Metastatic Breast Carcinoma in the Ovary (tissue), 3 donors: ENCODE results near the genes EIF2A and P2RY13.

- PRO-cap, 3 experiments: no peak in any of the 3 experiments
These were observed 20.7 kb downstream of the PFN2 start for GRCh38 chr3:149949837-149950465.

- PRO-cap, 3 experiments: no peak in any of the 3 experiments
These were observed 12.4 kb downstream of the PFN2 start for GRCh38 chr3:149958323-149958724.

DNA sequence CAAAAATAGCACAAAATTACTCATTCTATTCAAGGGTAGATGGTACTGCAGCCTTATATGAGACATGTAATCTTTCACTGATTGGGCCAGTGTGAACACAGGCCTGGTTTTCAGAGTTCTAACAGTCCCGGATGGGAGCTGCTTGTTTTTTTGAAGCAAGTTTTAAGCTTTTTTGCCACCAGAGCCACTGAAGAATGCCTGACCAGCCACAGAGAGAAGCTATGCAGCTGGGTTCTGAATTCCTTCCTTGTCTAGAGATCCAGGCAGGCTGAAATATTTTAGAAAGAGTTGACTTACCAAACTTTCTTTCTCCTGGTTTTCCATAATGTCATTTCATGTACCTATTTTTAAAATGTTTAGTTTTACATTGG lies 172.2 kb upstream of the TSC22D2 start:
- PRO-cap, 3 experiments: no peak in any of the 3 experiments

- PRO-cap, 3 experiments: peak in 1 of 3 experiments; most common plus-strand start chr3:150238661 (in 1); most common minus-strand start chr3:150238483 (in 1)
These were observed 169.6 kb upstream of the TSC22D2 start for GRCh38 chr3:150238342-150238968.

- PRO-cap, 3 experiments: no peak in any of the 3 experiments
These were observed 35.4 kb upstream of the TSC22D2 start for GRCh38 chr3:150372540-150373159.

DNA sequence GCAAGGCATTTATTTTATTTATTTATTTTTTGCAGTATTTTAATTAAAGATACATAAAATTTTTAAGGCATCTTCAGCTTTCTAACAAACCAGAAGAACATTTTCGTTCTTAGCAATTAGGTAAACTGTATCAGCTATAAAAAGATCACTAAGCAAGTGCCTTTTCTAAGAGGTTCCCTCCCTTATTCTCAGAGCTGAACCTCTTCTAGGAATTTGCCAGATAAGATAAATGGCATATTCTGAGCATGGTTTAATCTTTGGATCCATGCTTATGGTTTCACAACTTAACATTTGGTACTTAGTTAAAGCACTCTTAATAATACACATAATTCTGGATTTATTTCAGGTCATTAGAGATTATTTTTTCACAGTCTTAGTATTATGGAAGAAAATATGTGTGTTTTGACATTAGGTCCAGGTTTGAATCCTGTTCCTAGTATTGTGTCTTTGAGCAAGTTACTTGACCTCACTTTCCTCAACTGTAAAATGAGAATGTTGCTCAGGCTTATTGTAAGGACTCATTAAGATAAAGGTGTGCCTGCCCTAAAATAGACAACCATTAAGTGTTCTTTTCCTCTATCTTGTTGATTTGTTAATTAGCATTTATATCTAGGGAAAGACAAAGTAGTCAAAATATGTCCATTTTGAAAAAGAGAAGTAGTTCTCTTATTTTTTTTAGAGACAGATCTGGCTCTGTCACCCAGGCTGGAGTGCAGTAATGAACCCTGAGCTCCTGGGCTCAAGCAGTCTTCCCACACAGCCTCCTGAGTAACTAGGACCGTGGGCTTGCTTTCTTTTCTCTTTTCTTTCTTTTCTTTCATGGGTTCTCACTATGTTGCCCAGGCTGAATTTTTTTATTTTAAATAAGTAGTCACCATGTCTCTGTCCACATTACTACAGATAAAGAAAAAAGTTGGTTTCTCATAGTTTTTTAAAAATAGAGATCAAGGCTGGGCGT lies 43.4 kb downstream of the TSC22D2 start:
- PRO-cap, 3 experiments: no peak in any of the 3 experiments

DNA sequence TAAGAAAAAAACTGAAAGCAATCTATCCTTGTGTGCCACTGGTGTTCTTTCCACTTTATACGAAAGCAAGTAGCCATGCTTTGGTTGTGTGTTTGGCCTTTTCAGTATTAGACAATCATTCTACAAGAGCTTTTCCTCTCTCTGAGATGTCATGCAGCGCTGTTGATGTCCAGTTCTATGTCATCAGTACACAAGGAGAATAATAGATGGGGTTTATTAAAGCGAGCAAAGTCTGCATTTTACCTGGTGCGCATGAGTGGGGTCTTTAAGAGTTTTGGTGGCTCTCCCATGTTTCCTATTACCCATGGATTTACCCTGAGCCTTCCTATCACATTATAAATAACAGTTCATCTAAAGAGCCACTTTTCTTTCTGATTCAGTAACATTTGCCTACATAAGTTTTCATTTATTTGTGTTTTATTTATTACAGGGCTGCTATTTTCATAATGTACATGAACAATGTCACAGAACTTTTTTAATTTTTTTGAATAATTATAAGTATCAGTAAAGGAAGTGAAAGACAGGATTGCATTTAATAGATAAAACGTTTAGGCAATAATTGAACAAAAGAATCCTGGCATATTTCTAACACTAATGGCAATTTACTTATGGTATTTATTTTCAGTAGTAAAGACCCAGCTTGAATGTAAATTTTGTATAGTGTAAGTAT lies 50.7 kb downstream of the TSC22D2 start:
- PRO-cap, 3 experiments: no peak in any of the 3 experiments

DNA sequence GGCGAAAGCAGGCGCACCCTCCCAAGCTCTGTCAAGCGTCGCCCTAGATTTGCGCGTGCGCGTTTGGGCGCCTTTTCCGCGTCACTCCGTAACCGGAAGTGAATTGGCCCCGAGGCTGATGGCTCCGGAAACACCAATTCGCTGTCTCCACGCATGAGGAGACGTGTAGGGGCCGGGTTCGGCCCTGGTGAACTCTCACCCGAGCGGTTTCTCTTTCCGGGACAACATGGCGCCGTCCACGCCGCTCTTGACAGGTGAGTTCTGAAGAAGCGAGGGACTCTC lies at the start of gene EIF2A:
Gene EIF2A (plus strand): TSS at position 211 of the 282 bp plus-strand sequence.
- PRO-cap, 3 experiments: peak in 3 of 3 experiments; most common plus-strand start position 211 of the sequence (in 3)

GRCh38 chr3:150617349-150618009 lies 14.4 kb downstream of the SELENOT start:
- PRO-cap, 3 experiments: no peak in any of the 3 experiments

- PRO-cap, 3 experiments: peak in 3 of 3 experiments; most common plus-strand start chr3:150728086 (in 2); most common minus-strand start chr3:150727908 (in 3)
These were observed 24.0 kb upstream of the ERICH6 start for GRCh38 chr3:150727564-150728345.

DNA sequence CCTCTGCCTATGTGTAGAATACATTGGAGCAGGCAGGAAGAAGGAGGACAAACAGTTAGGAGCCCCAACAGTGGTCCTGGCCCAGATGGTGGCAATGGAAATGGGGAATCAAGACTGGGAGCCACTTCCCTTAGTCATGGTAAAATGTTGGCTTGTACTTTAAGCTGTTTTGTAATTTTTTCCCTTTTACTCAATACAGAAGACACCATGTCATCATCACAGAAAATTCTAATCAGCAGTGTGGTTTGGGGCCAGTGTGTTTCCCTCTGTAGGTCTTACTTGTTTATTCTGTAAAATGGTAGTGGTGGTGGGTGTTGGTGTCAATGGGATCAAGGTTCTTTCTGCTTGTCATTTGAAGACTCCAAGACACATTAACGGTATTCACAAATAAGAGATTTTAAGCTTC lies 25.1 kb downstream of the SIAH2 start:
- PRO-cap, 3 experiments: no peak in any of the 3 experiments

- PRO-cap, 3 experiments: no peak in any of the 3 experiments
These were observed 3.6 kb downstream of the SIAH2 start for GRCh38 chr3:150759106-150759964.

GRCh38 chr3:150774476-150774719 lies 11.4 kb upstream of the SIAH2 start:
- PRO-cap, 3 experiments: peak in 2 of 3 experiments; most common minus-strand start chr3:150774548 (in 1)

GRCh38 chr3:151259733-151260174 lies 18.6 kb downstream of the P2RY14 start:
- PRO-cap, 3 experiments: no peak in any of the 3 experiments

DNA sequence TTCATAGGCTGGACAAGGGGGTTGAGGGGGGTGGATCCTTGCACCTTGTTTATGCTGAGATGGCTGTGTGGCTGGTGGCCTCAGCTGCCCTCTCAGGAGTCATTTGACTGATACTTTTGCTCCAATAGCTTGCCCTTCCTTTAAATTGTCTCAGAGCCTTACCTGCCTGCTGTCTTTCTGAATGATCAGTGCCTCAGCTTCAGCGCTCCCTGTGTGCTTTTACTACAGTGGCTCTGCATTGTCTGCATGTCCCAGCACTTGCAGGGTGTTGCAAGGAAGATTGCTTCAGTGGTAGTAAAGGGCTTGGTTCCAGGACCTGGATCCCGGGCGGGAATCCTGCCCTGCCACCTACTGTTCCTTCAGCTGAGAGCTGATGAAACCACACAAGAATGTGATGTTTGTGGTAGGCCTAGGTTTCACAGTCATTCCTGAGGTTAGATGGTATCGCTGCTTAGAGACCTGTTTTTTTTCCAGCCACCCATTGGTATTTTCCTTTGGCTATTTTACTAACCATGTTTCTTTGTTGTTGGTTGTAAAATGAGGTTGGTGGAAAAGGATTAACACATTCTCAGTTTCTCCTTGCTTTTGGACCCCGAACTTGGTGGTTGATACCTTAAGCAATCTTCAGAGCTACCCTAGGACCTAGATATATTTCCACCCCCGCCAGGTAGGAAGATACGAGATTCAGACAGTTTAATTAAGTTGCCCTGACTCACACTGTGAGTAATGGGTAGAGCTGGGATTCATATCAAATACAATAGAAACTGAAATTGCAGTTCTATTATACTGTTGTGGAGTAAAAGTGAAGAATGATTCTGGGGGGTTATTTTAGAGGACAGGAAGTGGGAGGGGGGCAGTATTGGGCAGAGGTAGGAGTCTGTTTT lies 11.5 kb downstream of the GPR87 start:
- PRO-cap, 3 experiments: peak in 1 of 3 experiments; most common minus-strand start position 234 of the sequence (in 1)

DNA sequence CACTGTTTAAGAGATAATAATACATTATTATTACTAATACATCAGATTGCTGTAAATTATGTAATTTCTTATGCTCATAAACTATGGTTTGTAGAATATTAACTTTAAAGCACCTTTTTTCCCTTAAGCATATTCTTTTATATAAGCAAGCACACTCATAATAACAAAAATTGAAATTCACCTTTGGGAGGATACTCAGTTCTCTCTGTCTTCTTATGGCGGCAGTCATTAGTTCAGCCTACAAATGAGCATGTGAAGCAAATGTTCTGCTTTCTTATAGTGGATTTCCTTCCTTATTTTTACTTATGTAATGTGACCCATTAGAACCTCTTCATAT lies at the start of gene P2RY13:
Gene P2RY13 (minus strand): TSS at position 250 of the 337 bp plus-strand sequence.
- PRO-cap, 3 experiments: no peak in any of the 3 experiments

- PRO-cap, 3 experiments: no peak in any of the 3 experiments
These were observed 16.8 kb upstream of the P2RY13 start for GRCh38 chr3:151346245-151346551.

DNA sequence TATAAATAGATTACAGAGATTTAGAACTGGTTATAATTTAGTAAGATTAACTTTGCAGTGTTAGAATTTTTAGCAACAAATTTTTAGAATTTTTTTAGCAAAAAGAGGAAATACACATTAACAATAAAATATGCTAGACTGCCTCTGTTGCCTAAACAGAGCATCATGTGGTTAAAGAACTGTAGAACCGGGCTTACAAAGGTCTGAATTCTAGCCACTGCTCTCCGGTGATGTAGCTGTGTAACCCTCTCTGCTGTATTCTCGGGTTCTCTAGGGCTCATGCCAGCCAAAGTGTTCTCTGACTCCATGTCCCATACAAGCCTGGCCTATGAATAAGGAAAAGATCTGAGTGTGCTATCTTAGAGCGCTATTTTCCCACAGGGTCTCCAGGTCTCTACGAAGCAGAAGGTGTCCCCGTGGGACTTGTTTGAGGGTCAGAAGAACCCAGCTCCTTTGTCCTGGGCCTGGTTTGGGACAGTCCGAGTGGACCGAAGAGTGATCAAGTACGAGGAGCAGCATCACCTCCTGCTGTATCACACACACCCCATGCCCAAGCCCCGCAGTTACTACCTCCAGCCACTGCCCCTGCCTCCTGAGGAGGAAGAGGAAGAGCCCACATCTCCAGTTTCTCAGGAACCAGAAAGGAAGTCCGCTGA lies 3.0 kb upstream of the P2RY12 start:
- PRO-cap, 3 experiments: no peak in any of the 3 experiments

GRCh38 chr3:152192034-152192523 lies 76.7 kb upstream of the MBNL1 start:
- PRO-cap, 3 experiments: no peak in any of the 3 experiments

GRCh38 chr3:152200529-152200868 lies 68.2 kb upstream of the MBNL1 start:
- PRO-cap, 3 experiments: no peak in any of the 3 experiments